ENCODE results near the gene ABI3BP.

DNA sequence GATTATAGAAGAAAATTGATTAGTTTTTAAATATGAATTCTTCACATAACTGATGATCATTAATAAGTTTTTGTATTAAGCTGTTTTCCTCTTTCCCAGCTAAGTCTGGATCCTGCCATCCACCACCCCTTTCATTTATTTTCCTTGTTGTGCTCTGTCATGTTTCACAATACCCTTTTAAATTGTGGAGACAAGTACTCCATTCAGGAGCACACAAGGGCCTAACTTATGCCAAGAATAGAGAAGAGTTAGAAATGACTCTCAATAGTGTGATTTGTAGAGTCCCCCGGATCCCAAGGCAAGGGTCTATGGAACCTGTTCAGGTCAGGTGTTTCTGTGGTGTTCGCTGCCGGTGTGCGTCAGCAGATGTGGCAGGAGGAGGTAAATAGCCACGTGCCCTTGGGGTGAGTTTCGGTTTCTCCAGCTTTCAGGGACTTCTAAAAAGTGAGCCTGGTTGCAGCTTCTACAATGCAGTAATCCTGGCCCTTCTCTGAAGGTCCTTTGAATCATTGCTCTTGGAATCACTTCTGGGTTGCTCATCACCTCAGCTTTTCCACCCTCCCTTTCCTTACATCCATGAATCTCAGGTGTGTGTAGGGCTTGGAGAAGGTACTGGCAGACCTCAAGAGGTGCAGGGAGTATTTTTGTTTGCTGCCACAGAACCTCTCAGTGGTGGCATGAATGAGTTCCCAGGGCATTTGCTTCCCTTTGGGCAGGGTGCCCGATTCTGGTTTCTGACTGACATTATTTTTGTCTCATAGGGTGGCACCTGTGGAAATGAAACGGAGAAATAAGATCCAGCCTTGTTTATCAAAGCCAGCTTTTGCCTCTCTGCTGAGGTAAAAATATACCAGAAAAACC, 7.2 kb downstream of the ST3GAL6 start:
- RRBS = 15% methylated on average over 3 of the region's 8 CpGs

GRCh38 chr3:98800460-98800882, 37.3 kb downstream of the ST3GAL6 start:
- RRBS = no CpG with 5 or more reads among the region's 3 CpGs

- RRBS = no CpG with 5 or more reads among the region's 8 CpGs
Measured at GRCh38 chr3:98806601-98807532, 43.7 kb downstream of the ST3GAL6 start.

- RRBS = 7% methylated on average over 35 of the region's 65 CpGs
Measured at GRCh38 chr3:99875940-99877049, 58.6 kb downstream of the CMSS1 start.

- RRBS = no CpG with 5 or more reads among the region's 2 CpGs
Measured at GRCh38 chr3:99957448-99957987, 139.9 kb downstream of the CMSS1 start.

- RRBS = no CpG with 5 or more reads among the region's 7 CpGs
Measured at GRCh38 chr3:100063824-100064459, 50.4 kb downstream of the FILIP1L start.

GRCh38 chr3:100080440-100080835, 33.9 kb downstream of the FILIP1L start:
- RRBS = no CpG with 5 or more reads among the region's 2 CpGs

DNA sequence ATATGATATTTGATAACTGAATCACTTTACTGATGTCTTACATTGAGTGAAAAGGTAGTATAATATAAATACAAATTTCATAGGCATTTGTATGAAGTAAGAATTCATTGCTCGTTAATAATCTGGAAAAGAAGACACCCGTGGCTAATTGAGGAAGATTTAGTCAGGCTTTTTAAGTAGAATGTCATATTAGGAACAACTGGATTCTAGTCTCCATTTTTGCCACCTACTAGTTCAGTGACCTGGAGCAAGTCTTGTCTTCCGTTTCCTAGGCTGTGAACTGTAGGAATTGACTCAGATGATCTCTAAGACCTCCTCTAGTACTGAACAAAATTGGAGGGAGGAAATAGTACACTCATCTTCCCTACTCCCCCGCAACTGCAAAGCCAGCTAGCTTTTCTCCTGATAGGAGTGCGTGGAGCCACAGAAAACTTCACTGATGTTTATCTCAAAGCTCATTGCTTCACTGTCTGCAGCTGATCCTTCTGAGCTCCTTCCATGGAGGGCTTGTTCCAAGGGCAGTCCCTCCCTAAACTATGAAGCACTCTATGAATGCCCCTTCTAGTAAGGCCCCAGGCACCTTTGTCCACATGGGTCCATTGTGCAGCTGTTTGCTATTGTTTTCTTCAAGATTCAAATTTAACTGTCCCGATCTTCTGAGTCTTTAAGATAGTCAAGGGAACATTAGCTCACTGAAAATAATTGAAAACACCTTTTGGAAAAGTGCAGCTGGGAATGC, 24.5 kb downstream of the FILIP1L start:
- RRBS = no CpG with 5 or more reads among the region's 6 CpGs

GRCh38 chr3:100125344-100125852, 11.1 kb upstream of the FILIP1L start:
- RRBS = no CpG with 5 or more reads among the region's 2 CpGs

DNA sequence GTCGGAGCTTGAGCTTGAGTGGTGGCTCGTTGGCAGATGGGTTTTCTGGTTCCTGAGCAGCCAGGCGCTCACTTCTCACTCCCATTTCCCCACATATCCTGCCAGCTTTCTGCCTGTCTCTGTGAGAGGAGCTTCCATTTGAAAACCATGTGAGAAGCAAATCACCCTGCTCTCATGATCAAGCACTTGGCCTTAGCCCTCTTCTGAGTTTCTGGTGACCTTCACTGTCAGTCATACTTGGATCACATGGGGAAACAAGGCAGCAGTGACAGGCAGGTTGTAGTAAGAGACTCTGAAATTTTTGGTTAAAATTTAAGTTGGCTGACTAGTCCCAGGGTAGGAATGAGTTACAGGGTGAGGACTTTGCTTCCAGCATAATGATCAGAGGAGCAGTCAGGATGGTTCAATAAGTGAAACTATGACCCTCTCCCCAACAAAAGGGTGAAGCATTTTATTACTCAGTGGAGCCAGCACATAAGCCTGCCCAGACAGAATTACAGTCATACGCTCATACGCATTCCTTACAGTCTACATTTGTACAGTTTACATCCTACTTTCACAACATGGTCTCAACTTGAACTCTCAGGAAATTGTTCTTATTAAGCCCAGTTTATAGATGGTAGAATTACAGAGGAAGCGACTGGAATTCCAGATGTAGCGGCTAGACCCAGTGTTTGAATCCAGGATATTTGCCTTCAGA, 18.1 kb downstream of the NIT2 start:
- RRBS = no CpG with 5 or more reads among the region's 7 CpGs

GRCh38 chr3:100402316-100402791, 1.0 kb downstream of the LNP1 start:
- RRBS = no CpG with 5 or more reads among the region's 2 CpGs

GRCh38 chr3:100429286-100430053, 28.1 kb downstream of the LNP1 start:
- RRBS = 9% methylated on average over 4 of the region's 6 CpGs

DNA sequence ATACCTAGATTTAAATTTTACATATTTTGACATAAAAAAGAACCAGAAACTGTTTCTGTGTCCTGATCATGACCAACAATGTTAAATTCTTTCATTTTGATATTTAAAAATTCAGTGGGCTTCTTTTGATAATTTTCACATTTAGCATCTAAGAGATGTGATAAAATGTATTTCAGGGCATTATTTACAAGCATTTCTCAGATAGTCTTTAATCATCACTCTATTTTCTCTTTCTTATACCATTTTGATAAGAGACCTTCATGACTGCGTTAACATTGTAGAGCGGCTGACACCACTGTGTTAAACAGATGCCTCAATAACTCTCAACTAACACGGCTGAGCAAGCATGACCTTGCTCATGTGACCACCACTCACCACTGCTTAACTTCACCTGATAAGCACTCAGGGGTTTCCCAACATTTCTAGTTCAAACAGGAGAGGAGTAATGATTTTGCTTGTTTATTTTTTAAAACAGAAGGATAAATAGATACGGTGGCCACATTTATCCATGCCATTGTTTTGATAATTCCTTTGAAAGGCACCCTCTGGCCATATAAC, 37.8 kb upstream of the TMEM45A start:
- RRBS = no CpG with 5 or more reads among the region's 4 CpGs

GRCh38 chr3:100519099-100519393, 26.6 kb downstream of the TMEM45A start:
- RRBS = no CpG with 5 or more reads among the region's 4 CpGs

DNA sequence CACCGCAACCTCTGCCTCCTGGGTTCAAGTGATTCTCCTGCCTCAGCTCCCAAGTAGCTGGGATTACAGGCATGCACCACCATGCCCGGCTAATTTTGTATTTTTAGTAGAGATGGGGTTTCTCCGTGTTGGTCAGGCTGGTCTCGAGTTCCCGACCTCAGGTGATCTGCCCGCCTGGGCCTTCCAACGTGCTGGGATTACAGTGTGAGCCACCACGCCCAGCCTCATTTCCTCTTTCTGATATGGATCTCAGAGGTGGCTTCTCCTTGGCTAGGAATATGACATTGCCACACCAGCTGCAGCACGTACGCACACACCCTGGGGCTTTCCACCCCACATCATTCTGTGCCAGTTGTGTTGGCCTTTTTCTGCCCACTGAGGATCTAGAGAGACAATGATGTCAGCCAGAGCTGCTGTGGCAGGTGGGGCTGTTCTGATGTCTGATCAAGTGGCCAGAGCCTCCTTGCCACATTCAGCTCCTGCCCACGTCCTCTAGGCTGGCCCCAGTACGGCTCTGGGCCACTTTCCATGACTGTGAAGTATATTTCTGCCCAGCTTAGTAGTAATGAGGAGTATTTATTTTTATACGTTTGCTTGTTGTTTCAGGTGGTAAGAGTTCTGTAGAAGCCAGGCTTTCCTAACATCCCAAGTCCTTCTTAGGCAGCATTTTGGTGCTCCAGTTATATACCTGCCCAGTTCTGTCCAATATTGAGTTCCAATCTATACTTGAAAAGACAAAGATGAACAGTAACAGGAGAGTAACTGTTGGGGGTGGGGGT, 29.1 kb downstream of the TMEM45A start:
- RRBS = no CpG with 5 or more reads among the region's 13 CpGs

- RRBS = no CpG with 5 or more reads among the region's 3 CpGs
Measured at GRCh38 chr3:100535334-100536047, 43.1 kb downstream of the TMEM45A start.

- RRBS = no CpG with 5 or more reads among the region's 7 CpGs
Measured at GRCh38 chr3:100561487-100562158, 47.8 kb upstream of the ADGRG7 start.

DNA sequence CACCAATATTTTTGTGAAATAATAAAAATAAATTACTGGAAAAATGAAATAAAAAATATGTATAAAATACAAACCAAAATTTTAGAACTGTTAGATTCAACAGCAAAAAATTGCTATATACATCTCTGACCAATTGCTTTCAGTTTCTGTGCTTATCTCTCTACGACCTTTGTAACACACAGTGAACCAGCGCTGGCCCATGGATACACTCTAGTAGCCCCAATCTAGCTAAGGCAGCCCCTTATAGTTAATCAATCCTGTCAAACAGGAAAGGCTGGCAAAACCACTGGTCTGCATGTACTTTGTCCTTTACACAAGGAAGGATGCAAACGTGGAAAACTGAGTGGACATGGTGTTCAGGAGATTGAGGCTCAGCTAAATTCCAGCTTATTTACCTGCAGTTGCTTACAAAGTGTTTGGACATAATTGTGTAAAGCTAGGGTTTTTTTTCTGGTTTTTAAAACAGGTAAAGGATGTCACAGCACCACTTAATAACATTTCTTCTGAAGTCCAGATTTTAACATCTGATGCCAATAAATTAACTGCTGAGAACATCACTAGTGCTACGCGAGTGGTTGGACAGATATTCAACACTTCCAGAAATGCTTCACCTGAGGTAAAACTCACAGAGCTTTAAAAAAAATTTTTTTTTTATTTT, 25.9 kb downstream of the ADGRG7 start:
- RRBS = no CpG with 5 or more reads among the region's 5 CpGs

- RRBS = no CpG with 5 or more reads among the region's 6 CpGs
Measured at GRCh38 chr3:100993111-100993760, at the start of gene ABI3BP. ABI3BP (minus strand) TSS chr3:100993421.

DNA sequence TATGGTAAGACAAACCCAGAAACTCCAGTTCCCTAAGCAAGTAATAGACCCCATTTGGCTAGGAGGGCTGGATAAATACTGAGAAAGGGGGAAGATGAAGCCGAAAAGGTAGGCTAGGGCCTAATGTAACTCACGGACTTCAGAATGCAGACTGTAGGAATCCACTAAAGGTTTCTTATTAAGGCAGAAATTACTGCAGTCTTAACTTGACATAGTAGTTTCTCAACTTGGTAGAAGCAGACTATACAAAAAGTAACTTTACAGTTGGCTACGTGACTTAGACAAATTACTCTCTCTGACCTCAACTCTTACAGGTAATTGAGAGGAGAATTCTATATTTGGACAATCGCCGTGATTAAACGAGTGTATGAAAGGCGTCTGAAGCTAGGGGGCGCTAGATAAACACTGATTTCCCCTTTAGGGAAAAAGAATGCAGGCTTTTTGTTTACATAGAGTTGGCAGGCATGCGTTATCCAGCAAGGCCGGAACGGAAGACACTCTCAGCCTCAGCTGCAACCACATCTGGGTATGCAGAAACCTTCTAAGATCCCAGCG, 545 bp upstream of the PCNP start:
- RRBS = 1% methylated on average over 2 of the region's 12 CpGs